ReNcell CX (cell line): ENCODE results near the gene NUFIP2.

DNA sequence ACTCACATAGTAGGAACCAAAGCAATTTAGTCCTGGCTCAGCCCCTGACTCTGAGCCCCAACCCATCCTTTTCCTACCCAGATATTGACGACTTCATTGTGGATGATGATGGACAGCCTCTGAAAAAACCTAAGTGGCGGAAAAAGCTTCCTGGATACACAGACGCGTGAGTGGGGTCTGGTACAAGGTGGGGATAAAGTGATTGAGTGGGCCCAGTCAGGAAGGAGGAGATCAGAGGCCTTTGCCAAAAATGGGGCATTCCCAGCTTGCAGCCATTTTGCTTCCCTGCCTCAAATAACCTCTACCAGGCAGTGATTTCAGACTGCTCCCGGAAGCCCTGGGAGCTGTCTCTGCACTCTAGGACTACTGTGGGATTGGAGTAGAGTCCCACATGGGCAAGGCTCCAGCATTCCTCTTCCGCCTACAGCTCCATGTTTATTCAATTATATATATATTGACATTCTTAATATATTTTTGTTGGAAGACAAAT lies 13.4 kb downstream of the SUPT6H start:
- PRO-cap, result no peak

- PRO-cap, result no peak
Measured at GRCh38 chr17:28705314-28705780, 6.3 kb downstream of the PROCA1 start.

DNA sequence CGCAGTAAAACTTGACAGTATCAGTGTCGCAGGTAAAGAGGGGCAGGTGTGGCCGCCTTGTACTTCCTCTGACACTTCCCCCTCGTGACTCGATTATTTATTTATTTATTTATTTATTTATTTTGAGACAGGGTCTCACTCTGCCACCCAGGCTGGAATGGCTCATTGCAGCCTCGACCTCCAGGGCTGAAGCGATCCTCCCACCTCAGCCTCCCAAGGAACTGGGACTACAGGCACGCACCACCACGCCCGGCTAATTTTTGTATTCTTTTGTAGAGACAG lies 911 bp upstream of the RPL23A start:
- PRO-cap, result no peak

DNA sequence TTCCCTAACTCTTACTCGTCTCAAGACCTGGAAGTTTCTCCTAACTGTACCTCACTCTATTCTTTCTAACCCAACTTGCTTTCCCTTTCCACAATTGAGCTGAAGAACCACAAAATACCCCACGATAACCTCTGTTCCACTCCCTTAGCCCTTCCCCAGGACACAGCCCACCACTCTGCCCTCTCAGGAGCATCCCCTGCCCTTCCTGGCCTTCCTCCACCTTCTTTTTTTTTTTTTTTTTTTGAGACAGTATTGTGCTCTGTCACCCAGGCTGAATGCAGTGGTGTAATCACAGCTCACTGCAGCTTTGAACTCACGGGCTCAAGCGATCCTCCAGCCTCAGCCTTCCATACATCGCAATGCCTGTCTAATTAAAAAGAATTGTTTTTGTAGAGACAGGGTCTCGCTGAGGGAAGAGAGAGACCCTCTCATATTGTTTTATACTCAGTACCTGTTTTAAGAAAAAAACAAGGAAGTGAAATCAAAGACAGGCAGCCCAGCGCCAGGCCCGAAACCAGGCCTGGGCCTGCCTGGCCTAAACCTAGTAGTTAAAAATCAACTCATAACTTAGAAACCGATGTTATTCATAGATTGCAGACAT lies 4.2 kb downstream of the FLOT2 start:
- PRO-cap, result no peak

GRCh38 chr17:28918826-28919527 lies 16.1 kb upstream of the DHRS13 start:
- PRO-cap, result no peak

DNA sequence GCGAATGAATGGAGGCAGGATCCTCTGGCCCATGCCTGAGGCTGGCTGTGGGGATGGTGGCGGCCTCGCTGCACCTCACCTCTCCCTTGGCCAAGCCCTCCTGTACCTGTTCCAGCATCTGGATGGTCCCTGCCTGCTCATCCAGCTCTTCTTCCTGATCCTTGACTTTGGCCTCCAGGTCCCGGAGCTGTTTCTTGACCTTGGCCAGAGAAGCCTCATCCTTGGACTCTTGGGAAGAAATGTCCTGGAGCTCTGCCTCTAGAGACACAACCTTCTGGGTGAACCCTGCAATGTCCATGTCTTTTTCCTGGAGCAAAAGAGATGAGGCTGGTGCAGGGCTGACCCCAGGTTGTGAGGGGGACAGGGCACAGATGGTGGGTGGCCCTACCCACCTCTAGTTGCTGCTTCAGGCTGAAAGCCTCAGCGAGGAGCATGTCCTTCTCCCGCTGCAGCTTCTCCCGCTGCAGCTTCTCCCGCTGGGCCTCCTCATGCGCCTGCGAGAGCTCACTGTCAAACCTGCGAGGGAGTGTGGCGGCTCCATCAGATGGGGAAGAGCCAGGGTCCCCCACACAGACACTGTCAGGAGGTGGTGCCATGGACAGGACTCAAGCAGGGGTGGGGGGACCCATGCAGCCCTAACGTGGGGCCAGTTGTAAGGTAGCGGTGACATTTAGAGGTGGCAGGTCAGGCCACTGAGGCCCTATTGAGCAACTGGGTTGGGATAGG lies 51.8 kb downstream of the PIPOX start:
- PRO-cap, result no peak

DNA sequence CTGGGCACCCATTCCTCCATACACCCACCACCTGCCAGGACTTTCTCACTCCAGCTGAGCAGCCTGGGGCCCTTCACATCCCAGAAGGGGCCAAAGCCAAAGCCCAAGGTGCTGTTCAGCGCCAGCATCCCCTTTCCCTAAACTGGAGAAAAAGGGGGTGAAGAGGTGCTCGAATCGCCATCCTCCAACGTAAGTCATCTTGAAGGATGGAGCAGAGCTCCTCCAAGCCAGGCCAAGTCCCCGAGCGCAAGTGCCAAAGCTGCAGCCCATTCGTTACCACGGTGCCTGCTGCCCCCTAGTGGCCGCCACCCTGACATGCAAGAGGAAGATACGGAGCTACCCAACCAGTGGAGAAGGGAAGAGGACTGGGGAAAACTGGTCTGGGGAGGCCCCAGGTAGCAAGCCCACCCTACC lies 63.2 kb downstream of the MYO18A start:
- PRO-cap, result no peak

DNA sequence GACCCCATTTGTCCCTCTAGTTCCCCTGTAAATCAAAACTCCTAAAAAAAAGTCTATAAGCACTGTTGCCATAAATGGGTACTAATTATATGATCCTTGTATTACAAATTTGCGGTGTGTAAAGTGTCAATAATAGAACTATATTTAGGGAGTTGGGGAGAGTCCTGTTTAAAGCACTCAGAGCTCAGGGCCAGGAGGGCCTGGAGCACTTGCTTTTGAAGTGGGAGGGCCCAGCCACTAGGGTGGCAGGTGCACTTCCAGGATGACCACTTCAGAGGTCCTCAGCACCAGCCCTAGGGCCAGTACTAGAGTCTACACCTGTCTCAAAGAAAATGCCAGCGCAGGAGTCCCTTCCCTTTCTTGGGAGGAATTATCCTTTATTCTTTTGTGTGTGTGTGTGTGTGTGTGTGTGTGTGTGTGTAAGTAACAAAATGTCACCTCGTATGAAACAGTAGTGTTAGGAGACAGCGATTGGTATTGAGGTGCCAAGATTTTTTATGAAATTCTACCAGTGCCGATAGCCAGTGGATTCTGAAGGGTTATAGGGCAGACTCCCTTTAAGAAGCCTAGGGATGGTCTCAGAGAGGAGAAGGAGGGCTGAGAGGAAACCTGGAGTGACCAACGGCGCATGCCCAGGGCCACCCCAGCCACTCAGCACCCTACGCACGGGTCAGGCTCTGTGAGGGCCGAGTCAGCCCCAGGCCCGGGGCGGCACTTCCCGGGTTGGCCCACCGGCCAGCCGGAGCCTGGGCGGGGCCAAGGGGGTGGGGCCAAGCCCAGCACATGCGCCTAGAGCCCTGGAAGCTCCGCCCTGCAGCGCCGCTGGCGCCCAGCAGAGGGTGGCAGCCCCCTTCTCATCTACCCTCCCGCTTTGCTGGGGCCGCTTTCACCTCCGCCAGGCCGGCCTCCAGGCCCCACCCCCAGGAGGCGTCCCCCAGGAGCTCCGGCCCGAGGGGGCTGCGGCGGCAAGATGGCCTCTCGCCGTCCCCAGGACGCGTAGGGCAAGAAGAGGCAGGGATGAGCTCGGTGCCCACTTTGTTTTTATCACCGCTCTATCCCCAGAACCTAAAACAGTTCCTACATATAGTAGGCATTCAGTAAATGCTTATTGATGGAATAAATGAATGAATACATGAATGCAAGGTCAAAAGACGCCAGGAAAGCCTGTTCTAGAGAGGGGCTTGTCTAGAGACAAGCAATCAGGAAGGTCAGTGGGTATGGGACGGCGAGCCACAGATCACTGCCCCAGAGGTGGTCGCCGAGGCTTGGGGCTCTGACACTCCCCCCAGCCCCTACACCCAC lies 31.6 kb downstream of the MYO18A start:
- PRO-cap, result bidirectional peak, plus-strand start at position 946 of the sequence, minus-strand start at position 675 of the sequence

- PRO-cap, result no peak
Measured at GRCh38 chr17:29176227-29177414, 3.6 kb downstream of the MYO18A start.

GRCh38 chr17:29293493-29294548 lies at the start of gene NUFIP2:
TSS of gene NUFIP2 (minus strand) at chr17:29294148.
- PRO-cap, result bidirectional peak, plus-strand start at chr17:29293797, minus-strand start at chr17:29293636; bidirectional peak, plus-strand start at chr17:29294306, minus-strand start at chr17:29294112

- PRO-cap, result no peak
Measured at GRCh38 chr17:29561853-29563033, 4.6 kb downstream of the ABHD15 start.

DNA sequence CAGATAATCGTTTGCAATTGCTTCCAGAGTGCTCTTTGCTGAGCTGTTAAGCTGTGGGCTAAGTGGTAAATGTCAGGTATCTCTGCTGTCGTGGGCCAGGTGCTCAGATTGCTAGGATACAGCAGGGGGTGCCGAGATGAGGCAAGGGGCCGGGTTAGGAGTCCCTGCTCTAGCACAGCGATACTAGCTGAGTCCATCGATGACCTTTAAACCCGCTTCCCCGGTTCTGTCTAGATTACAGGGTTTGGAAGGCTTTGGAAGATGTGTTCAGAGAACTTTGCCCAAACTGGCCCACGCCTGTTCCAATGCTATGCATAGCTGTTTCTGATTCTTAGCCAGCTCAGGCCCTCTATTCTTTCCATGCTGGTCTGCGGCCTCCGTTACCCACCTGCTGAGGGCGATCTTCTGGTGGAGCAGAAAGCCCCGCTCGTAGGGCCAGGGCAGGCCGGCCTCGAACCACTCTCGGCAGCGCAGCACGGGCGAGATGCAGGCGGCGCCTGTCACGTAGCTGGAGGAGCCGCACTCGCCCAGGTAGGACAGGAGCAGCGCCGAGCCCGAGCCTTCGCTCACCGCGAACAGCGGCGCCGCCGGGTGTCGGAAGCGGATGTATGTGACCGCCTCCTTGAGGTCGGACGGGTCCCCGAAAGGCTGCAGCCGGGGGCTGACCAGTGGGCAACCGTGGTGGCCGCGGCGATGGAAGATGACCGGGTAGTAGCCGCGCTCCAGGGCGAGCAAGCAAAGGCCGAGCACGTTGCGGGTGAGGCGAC lies 956 bp downstream of the ABHD15 start:
- PRO-cap, result no peak

GRCh38 chr17:29588103-29589126 lies 1.0 kb downstream of the GIT1 start:
- PRO-cap, result no peak

DNA sequence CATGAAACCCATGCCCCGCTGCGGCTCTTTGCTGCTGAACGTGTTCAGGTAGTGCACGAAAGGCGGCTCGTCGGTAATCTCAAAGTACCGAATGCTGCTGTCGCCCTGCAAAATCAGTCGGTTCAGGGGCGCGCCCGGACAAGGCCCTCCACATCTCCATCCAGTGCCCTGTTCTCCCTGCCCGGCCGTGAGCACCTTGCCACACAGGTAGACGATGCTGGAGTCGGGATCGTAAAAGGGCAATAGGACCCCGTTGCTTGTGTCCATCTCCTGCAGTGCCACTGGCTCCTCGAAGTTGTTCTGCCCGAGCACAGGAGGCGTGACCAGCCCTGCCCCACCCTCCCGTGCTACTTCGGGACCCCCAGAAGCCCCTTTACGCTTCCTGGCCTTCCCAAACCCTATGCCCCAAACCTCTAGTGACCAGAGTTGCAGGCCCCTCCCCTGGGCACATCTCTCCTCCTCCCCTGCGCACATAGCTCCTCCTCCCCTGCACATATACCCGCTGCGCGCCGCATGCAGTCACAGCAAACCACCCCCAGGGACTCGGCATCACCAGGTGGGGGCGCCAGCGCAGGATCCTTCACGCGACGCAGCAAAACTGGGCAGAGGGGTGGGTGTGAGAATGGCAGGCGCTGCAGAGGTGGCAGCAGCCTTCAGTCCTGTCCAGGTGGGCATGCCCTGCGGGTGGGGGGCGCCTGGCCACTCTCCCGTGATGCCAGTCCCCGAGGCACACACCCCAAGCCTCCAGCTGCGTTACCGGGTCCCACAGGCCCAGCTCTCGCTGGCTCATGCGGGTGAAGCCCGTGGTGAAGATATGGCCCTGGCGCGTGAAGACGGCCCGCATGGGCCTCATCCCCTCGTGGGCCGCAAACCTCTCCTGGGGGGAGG lies 5.7 kb downstream of the CORO6 start:
- PRO-cap, result no peak

- PRO-cap, result no peak
Measured at GRCh38 chr17:29621051-29622244, 1.3 kb downstream of the CORO6 start.

DNA sequence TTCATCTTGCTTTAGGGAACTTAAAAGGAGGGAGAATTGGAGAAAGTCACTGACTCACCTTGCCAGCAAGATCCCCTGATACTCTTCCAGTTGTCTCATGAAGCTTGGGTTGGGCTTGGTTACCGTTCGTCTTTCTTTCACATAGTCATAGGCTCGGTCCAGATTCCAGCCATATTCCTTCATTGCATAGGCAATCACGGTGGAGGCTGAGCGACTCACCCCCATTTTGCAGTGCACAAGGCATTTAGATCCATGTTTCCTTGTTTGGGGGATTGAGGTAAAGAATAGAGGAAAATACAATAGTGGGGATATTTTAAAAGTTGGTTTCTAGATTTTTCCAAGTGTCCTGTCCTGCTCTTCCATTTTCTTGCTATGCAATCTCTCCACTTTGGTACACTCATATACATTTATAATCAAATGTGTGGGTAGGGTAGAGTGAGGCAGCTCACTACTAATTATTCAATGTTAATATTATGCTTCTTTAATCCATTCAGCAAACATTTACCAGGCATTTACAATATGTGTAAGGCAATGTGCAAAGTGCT lies 25.4 kb upstream of the CORO6 start:
- PRO-cap, result no peak

- PRO-cap, result no peak
Measured at GRCh38 chr17:29650362-29651147, 27.8 kb upstream of the CORO6 start.

- PRO-cap, result no peak
Measured at GRCh38 chr17:29667396-29667979, 44.8 kb upstream of the CORO6 start.

- PRO-cap, result no peak
Measured at GRCh38 chr17:29681918-29682465, 59.3 kb upstream of the CORO6 start.

GRCh38 chr17:29705329-29706343 lies 82.9 kb upstream of the CORO6 start:
- PRO-cap, result no peak